ENCODE measurements around the gene USP36.

- RRBS = no CpG with 5 or more reads among the region's 12 CpGs
Measured at GRCh38 chr17:77696660-77697250, 261.7 kb upstream of the TNRC6C start.

DNA sequence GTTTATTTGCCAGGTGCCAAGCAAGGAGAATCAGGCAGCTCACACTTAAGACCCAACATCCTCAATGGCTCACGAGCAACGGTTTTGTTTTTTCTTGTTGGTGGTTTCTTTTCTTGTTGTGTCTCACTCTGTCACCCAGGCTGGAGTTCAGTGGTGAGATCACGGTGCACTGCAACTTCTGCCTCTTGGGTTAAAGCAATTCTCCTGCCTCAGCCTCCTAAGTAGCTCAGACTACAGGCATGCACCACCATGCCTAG, 174.0 kb upstream of the TNRC6C start:
- RRBS = no CpG with 5 or more reads among the region's 3 CpGs

DNA sequence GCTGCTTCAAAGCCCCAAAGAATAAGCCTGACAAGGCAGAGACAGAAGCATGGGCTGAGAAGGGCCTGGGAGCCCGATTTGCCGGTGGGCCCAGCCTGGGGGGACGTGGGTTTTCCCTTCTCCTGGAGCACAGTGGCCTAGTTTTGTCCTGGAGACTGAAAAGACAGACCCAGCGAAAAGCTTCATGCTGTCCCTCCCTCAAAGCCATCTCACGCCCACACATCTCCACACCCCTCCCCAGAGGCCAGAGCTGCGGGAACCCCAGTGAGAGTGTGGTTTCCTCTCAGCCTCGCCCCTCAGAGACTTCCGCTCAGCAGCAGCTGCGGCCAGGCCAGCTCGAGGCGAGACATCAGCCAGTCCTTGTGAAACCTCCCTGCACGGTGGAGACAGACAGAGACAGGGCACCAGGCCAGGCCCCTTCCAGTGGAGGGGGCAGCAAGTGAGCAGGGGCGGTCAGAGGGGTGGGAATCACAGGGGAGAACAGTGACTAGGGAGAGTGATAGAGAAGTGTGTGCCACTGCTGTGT, 77.0 kb upstream of the TNRC6C start:
- RRBS = no CpG with 5 or more reads among the region's 13 CpGs

DNA sequence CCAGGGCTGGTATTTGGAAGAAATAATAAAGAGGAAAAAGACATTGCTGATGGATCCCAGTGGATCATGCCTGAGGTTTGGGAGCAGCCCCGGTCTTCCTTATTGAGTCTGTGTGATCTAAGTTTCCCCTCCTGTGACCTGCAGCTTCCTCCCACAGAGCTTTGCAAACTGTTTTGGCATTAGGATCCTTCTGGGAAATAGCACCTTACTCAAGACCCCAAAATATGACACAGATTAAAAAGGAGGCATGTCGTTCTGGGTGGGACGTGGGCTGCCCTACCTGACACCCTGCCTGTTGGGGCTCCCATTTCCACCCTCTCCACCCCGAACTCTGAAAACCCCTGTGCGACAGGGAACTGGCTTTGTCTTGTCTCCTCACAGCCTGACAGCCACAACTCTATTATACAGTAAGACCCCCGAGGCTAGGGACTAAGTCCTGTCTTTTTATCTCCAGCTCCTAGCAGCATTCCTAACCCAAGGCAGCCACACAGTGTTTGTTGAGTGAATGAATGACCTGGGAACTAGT, 71.7 kb upstream of the TNRC6C start:
- RRBS = no CpG with 5 or more reads among the region's 6 CpGs

DNA sequence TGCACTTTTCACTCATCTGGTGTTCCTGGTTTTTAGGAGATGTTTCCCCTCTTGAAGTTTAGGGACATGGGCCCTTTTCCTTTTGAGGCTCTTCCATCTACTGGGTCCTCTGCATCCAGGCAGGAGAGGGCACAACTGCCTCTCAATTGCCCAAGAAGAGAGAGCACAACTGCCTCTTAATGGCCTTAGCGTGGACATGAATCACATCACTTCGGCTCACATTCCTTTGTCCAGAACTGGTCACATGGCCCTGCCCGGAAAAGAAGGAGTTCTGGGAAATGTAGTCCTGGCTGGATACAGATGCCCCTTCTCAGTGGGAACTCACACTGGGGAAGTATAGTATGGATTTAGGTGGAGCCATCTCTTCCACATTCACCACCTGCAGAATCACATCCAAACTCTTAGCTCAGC, 9.7 kb upstream of the TNRC6C start:
- RRBS = no CpG with 5 or more reads among the region's 3 CpGs

- RRBS = no CpG with 5 or more reads among the region's 13 CpGs
Measured at GRCh38 chr17:78129028-78129498, 508 bp upstream of the TMC6 start.

DNA sequence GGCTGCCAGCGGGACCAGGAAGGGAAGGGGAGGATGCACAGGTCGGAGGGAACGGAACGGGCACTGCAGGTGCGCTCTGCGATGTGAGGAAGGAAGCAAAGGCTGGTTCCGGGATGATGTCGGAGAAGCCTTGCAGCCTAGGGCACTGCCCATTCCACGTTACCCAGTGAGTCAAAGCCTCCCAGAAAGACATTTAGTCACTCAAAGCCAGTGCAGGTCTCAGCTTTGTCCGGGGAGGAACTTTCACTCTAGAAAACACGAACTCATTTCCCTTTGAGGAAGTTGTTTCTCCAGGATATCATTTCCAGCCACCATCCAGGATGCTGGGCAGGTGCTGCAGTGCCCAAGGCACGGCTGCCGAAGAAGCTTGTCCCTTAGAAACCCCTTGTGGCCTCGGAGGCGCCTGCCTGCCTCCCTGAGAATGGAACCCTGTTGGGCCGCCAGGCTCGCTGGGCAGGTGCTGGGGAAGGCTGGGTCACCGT, 4.5 kb upstream of the TMEM235 start:
- RRBS = no CpG with 5 or more reads among the region's 18 CpGs

- RRBS = no CpG with 5 or more reads among the region's 12 CpGs
Measured at GRCh38 chr17:78317417-78318109, 42.3 kb downstream of the SOCS3 start.

DNA sequence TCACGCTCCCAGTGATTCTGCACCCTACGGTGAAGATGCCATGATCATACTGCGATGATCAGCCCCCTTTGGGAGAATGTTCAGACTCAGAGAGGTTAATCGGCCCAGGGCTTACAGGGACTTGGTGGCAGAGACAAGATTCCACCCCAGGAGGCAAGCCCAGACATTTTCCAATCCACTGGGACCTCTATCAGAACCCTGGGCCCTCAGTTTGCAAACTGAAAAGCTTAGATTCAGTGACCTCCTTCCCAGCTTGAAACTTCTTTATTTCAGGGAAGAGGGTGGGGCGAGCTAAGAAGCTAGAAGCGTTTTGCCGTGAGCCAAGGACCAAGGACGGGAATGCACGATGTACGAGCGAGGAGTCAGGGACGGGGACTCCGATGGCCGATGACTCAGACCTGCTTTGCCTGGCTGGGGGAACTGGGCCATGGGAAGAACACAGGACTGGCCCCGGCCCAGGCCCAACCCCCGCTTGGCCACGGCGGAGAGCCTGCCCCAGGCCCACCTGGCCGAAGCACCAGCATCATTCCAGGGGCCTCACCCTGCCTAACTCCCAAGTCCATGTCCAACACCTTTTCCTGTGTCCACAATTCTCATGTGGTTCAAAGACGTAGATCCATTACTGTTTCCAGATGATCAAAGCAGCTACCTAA, 34.6 kb downstream of the SOCS3 start:
- RRBS = no CpG with 5 or more reads among the region's 20 CpGs

GRCh38 chr17:78338814-78339378, 21.0 kb downstream of the SOCS3 start:
- RRBS = no CpG with 5 or more reads among the region's 10 CpGs

DNA sequence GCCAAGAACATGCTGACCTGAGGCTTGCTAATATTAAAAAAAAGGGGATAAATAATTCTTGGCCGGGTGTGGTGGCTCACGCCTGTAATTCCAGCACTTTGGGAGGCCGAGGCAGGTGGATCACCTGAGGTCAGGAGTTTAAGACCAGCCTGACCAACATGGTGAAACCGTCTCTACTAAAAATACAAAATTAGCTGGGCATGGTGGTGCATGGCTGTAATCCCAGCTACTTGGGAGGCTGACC, 957 bp downstream of the PGS1 start:
- RRBS = no CpG with 5 or more reads among the region's 4 CpGs

- RRBS = no CpG with 5 or more reads among the region's 14 CpGs
Measured at GRCh38 chr17:78397869-78398371, 19.5 kb downstream of the PGS1 start.

GRCh38 chr17:78563590-78563882, 13.7 kb downstream of the DNAH17 start:
- RRBS = no CpG with 5 or more reads among the region's 7 CpGs

- RRBS = no CpG with 5 or more reads among the region's 10 CpGs
Measured at GRCh38 chr17:78631515-78632228, 54.5 kb upstream of the DNAH17 start.

DNA sequence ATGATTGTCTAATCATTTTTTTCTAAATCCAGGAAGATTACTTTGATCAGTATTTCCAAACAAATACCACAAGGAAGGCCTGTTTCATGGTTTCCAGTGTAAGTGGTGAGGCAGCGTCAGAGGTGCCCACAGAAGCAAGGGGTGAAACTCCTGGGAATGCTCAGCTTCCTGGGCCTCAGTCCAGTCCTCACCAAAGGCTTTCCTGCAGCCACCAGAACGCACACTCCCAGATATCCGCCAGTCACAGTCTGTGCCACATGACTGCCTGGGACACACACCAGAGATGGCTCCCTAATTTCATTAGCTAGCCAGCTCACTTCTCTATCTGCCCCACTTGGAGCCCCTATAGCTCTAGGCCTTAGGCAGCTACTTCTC, 77.1 kb downstream of the CYTH1 start:
- RRBS = no CpG with 5 or more reads among the region's 3 CpGs

DNA sequence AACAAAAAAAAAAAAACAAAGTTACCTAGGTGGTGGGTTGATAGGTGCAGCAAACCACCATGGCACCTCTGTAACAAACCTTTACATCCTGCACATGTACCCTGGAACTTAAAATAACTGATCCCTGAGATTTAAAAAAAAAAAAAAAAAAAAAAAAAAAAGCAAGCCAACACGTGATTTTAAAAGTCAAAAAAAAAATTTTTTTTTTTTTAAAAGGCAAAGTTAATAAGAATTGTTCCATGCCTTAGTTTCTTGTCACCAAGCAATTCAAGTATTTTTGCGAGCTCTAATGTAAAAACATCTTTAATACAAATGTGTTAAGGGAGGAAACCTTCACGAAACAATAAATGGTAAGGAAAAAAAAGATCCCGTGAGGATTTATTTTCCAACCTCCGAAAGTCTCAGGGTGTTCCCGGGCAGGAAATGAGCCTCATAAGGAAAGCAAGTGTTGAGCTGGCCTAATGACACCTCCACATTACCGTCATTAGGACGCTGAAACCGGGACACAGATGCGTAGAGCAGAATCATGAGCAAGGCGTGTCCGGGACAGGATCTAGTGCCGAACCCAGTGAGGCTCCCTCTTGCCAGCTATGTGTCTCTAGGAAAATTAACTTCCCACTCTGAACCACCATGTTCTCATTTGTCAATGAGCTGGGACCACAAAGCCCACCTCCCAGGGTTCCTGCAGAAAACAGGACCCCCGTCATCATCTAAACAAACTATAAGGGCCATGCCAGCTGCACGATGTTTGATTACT, 22.6 kb upstream of the CYTH1 start:
- RRBS = 83% methylated on average over 5 of the region's 15 CpGs

GRCh38 chr17:78828271-78829200, 12.1 kb downstream of the USP36 start:
- RRBS = no CpG with 5 or more reads among the region's 15 CpGs

DNA sequence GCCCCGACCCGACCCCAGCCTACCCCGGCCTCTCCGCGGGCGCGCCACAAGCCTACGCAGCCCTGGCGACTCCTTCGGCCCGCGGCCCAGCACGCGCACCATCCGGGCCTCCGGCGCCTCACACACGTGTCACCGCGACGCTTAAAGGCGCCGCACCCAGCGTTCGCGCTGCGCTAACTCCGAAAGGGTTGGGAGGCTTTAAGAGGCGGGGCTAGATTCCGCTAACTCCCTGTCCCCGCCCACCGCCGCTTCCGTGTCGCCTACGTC, at the start of gene USP36:
Gene USP36, minus strand, starts transcription at position 102 of the 267 bp plus-strand sequence.
- RRBS = 2% methylated on average over 14 of the region's 36 CpGs

GRCh38 chr17:78898926-78899227, 4.1 kb downstream of the CEP295NL start:
- RRBS = no CpG with 5 or more reads among the region's 10 CpGs

- RRBS = no CpG with 5 or more reads among the region's 8 CpGs
Measured at GRCh38 chr17:78910683-78911234, 7.8 kb upstream of the CEP295NL start.

Measured in epithelial cell of esophagus (primary cell).